Transverse colon (tissue), 4 donors: ENCODE measurements around the genes CDH5 and TK2.

GRCh38 chr16:57800927-57801713 is 1.2 kb downstream of the KIFC3 start:
- PRO-cap, result no peak
- RAMPAGE, long total RNA, 4 experiments, result no peak in any of the 4 experiments

DNA sequence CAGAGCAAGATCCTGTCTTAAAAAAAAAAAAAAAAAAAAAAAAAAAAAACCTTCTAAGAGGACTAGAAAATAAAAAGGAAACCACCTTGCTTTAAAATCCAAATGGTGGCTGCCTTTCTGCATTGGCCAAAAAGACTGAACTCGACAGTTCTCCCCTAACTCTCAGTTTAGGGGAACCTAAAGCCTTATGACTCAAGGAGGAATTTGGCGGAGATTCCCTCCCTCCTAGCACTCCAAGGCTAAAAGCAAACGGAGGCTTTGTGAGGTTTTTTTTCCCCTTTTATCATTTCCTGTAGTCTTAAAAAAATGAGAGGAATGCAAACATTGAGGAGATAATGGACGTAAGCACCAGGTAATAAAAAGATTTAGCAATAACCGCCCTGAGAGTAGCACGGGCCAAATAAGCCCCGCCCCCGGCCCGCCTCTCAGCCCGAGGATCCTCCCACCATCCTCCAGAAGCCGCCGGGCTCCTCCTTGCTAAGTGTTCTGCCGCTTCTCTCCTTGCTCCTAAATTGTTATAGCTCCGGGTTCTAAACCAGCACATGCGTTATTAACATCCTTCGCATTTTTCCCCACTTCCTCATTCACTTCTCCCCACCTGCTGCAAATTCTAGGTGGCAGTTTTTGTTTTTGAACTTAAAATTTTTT is 5.7 kb upstream of the KIFC3 start:
- PRO-cap, result bidirectional peak, plus-strand start at position 455 of the sequence, minus-strand start at position 169 of the sequence
- RAMPAGE, long total RNA, 4 experiments, result no peak in any of the 4 experiments

- PRO-cap, result no peak
- RAMPAGE, long total RNA, 4 experiments, result no peak in any of the 4 experiments
Measured at GRCh38 chr16:57809636-57810135, 7.4 kb upstream of the KIFC3 start.

GRCh38 chr16:57999876-58000531 is 468 bp downstream of the ZNF319 start:
- PRO-cap, result no peak
- RAMPAGE, long total RNA, 4 experiments, result no peak in any of the 4 experiments

GRCh38 chr16:58628562-58629709 is 690 bp downstream of the CNOT1 start:
- PRO-cap, result bidirectional peak, plus-strand start at chr16:58628998, minus-strand start at chr16:58629066; unidirectional peak, minus-strand start at chr16:58629592
- RAMPAGE, long total RNA, 4 experiments, result no peak in any of the 4 experiments

GRCh38 chr16:61117794-61118148 is 918.5 kb downstream of the CDH8 start:
- PRO-cap, result unidirectional peak, minus-strand start at chr16:61118047
- RAMPAGE, long total RNA, 4 experiments, result no peak in any of the 4 experiments

GRCh38 chr16:61918031-61919071 is 117.9 kb downstream of the CDH8 start:
- PRO-cap, result no peak
- RAMPAGE, long total RNA, 4 experiments, result no peak in any of the 4 experiments

DNA sequence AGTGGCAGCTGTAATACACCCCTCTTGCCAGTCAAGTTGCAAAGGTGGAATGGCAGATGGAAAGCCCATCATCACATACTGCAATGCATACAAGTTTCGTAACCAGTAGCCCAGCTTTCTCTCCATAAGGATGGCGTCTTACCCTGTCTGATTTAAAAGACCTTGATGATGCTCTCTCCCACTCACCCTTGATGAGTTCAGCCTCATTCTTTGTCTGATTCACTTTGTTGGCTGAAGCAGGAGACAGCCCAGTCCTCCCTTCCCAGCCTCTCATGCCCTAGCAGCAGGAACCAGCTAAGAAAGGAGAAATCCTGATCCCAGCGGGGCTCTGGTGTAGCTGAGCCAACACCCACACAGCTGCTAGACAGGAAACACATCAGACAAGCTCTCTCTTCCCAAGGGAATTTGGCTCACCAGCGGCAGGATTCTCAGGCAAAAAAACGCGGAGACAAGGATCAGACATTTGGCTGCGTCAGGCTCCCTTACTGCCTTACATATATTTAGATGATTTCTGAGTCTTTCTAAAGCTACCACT is 211.6 kb downstream of the CDH11 start:
- PRO-cap, result no peak
- RAMPAGE, long total RNA, 4 experiments, result no peak in any of the 4 experiments

- PRO-cap, result no peak
- RAMPAGE, long total RNA, 4 experiments, result no peak in any of the 4 experiments
Measured at GRCh38 chr16:64992867-64993293, 129.0 kb downstream of the CDH11 start.

- PRO-cap, result no peak
- RAMPAGE, long total RNA, 4 experiments, result no peak in any of the 4 experiments
Measured at GRCh38 chr16:66135244-66135735, 231.2 kb upstream of the CDH5 start.

DNA sequence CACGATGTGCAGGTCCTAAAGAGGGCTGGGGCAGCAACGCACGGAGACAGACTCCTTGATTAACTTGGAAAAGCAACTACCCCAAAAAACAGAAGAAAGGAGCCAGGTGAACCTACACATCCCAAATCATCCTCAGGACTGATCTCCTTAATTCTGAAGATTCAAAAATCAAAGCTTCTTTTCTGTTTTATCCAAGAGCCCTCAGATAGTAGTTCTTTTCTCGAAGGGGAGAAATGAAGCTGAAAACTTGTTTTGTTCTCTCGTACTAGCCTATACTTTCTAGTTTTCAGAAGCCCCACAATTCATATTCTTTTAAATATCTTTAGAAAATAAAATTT is 223.7 kb upstream of the CDH5 start:
- PRO-cap, result unidirectional peak, minus-strand start at position 53 of the sequence
- RAMPAGE, long total RNA, 4 experiments, result no peak in any of the 4 experiments

DNA sequence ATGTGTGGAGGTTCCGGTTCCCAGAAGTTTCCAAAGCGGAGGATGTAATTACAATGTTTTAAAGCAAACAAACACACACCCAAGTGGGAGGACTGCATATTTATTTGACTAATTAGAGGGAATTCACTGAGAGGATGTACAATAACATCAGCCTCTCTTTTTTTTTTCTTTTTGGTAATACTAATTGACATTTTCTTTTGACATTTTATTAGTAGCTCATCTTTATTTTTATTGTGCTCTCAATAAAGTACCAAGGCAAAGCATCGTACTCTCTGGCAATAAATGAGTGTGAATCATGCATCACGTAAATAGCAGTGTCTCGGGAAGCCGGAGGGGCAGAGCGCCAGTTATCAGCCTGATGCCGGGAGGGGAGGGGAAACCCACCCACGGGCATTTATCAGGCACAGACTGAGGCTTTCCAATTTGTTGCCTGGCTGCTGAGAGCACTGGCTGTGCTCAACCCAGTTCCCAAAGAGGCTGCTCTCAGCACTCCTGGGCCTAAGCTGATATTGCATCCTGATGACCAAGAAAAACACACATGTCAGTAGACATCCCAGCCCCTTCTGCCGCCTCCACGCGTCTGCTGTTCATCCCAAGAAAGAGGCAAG is 118.4 kb upstream of the CDH5 start:
- PRO-cap, result unidirectional peak, plus-strand start at position 421 of the sequence
- RAMPAGE, long total RNA, 4 experiments, result no peak in any of the 4 experiments

- PRO-cap, result bidirectional peak, plus-strand start at chr16:66366657, minus-strand start at chr16:66366489
- RAMPAGE, long total RNA, 4 experiments, result start-site peak on the plus strand in 4 of 4 experiments, at chr16:66366588-66366716 at its widest, 24 to 80 reads per replicate
Measured at GRCh38 chr16:66366357-66366999, at the start of gene CDH5. CDH5 (plus strand) TSS chr16:66366691.

GRCh38 chr16:66368144-66368737 is 1.8 kb downstream of the CDH5 start:
- PRO-cap, result no peak
- RAMPAGE, long total RNA, 4 experiments, result no peak in any of the 4 experiments

DNA sequence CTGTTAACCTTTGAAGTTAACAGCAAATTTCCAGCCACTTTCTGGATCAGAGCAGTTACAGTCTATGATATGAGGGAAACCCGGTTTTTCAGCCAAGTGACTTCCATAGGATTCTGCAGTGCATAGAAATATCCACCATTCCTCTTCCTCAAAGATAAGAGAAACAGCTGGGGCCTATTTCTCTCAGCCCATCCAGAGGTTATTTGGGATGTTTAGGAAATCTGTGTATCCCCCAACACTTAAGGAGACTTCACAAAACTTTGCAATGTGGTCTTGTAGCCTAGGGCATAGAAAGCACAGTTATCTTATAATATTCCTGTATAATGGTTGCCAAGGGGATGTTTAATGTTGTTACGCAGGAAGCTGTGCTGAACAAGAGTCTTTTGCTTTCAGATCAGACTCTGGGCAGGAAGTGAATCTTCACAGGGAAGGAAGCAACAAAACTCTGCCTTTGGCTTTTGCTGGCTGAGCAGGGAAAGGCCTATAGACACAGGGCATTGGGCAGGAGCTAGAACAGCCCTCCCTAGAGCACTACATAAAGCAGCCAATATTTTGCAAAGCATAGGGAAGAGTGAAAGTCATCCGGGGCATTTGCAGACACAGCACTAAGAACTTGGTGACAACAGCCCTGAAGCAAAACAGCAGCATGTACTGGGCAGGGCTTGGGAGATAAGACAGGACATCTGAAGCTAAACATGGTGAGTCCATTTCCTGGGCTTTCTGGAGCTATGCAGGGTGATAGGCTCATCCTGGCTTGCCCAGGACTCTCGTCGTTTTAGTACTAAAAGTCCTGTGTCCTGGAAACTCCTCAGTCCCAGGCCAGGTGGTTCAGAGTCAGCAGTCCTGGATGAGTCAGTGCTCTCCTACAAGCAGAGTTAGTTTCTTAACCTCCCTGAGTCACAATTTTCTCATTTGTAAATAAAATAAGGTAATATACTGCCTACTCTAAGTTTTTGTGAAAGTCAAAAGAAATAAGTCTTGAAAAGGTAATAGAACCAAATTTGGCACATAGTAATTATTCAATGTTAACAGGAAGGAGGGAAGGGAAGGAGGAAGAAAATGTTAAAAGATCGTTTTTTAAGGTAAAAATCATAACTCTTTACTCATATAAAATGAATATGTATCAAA is 18.6 kb upstream of the BEAN1 start:
- PRO-cap, result no peak
- RAMPAGE, long total RNA, 4 experiments, result start-site peak on the plus strand in 1 of 4 experiments, centred at position 410 of the sequence, 13 reads per replicate

- PRO-cap, result no peak
- RAMPAGE, long total RNA, 4 experiments, result no peak in any of the 4 experiments
Measured at GRCh38 chr16:66523835-66524463, 26.0 kb downstream of the TK2 start.

- PRO-cap, result no peak
- RAMPAGE, long total RNA, 4 experiments, result no peak in any of the 4 experiments
Measured at GRCh38 chr16:66525816-66526347, 24.0 kb downstream of the TK2 start.

GRCh38 chr16:66549548-66550562 is at the start of gene TK2:
TK2 (minus strand) TSS chr16:66550122.
- PRO-cap, result bidirectional peak, plus-strand start at chr16:66549926, minus-strand start at chr16:66550100
- RAMPAGE, long total RNA, 4 experiments, result start-site peak on the minus strand in 3 of 4 experiments, at chr16:66549800-66550288 at its widest, 5 to 30 reads per replicate

- PRO-cap, result no peak
- RAMPAGE, long total RNA, 4 experiments, result no peak in any of the 4 experiments
Measured at GRCh38 chr16:66580221-66580930, 1.1 kb downstream of the CMTM2 start.

GRCh38 chr16:66618484-66619102 is 14.1 kb downstream of the CMTM3 start:
- PRO-cap, result no peak
- RAMPAGE, long total RNA, 4 experiments, result no peak in any of the 4 experiments